Mononuclear cell (primary cell): Measurements from ENCODE around the genes DAB2IP, ZBTB26 and RABGAP1.

DNA sequence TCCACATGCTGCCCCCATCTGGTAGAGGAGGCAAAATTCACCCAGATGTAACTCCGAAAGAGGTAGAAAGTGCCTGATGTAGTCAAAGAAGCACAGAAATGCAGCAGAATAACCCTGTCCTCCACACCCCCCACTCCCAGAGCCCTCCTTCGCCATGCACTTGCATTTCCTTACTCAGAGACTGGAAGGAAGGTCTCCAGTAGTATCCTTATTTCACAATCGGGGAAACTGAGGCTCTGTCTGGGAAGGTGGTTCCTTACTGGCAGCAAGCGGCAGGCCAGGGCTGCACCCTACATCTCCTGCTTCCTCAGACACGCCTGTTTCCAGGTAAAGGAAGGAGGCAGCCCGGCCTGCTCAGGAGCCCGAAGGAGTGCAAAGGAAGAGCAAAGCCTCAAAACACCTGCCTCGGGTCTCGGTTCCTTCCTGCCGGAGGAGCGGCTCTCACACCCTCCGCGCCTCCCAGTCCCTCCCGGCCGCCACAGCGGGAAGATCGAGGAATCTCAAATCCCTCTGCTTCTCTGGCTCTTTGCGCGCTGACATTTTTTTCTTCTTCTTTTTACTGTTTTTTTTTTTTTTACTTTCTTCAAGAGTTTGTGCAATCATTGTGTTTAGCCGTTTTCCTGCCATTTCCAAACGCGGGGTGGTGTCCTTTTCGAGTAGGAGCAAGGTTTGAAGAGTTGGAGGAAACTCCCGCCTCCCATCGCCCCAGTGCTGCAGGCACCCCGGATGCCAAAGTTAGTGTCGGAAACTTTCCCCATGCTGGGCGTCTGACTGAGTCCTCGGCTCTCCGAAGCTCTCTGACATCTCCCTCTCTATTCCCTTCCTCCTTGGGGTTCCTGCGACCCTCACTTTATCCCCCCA is 1.1 kb downstream of the GGTA1 start:
- RRBS: 2% methylated on average over 9 of the region's 31 CpGs

- RRBS: 6% methylated on average over 15 of the region's 23 CpGs
Observed at GRCh38 chr9:121545942-121546423, 46.3 kb upstream of the GGTA1 start.

GRCh38 chr9:121651159-121652132 is at the start of gene DAB2IP:
DAB2IP (plus strand) TSS chr9:121651634.
- RRBS: 3% methylated on average over 45 of the region's 88 CpGs

- RRBS: 2% methylated on average over 64 of the region's 119 CpGs
Observed at GRCh38 chr9:121698830-121699657, 47.6 kb downstream of the DAB2IP start.

GRCh38 chr9:121699658-121700699 is 48.5 kb downstream of the DAB2IP start:
- RRBS: 4% methylated on average over 20 of the region's 44 CpGs

DNA sequence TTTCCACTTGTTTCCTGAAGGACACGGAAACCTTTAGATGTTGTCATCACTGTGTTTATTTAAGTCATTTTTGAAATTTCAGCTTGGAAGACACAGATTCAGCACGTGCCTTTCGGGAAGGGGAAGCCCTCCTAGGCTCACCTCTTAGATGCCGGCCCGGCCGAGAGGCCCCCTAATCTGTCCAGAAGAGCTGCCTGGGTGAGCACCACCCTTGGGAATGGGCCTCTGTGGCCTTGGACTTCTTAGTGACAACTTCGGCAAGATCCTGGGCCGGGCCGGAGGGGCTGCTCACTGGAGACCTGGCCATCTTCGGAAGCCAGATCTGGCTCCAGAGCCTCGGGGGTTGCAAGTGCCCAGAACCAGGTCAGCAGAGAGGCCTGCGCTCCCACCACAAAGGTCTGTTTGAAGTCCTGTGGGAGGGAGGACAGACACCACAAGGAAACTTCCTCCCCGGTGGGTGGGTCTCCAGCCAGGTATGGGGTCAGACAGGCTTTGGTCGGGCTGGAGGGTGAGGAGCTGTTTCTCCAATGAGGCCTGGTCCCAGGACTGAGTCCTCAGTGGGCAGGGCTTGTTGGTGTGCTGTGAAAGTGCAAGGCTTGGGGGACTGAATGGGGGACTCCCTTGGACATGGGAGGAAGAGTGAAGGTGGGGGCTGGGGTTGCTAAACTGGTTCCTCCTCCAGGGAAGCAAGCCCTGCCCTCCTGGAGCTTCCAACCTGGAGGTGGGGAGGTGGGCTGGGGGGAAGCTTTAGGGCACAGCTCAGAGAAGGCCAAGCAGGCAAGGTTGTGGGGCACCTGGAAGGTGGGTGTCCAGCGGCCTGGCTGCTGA is 86.1 kb downstream of the DAB2IP start:
- RRBS: no CpG with 5 or more reads among the region's 15 CpGs

GRCh38 chr9:121738702-121739611 is 87.5 kb downstream of the DAB2IP start:
- RRBS: no CpG with 5 or more reads among the region's 4 CpGs

DNA sequence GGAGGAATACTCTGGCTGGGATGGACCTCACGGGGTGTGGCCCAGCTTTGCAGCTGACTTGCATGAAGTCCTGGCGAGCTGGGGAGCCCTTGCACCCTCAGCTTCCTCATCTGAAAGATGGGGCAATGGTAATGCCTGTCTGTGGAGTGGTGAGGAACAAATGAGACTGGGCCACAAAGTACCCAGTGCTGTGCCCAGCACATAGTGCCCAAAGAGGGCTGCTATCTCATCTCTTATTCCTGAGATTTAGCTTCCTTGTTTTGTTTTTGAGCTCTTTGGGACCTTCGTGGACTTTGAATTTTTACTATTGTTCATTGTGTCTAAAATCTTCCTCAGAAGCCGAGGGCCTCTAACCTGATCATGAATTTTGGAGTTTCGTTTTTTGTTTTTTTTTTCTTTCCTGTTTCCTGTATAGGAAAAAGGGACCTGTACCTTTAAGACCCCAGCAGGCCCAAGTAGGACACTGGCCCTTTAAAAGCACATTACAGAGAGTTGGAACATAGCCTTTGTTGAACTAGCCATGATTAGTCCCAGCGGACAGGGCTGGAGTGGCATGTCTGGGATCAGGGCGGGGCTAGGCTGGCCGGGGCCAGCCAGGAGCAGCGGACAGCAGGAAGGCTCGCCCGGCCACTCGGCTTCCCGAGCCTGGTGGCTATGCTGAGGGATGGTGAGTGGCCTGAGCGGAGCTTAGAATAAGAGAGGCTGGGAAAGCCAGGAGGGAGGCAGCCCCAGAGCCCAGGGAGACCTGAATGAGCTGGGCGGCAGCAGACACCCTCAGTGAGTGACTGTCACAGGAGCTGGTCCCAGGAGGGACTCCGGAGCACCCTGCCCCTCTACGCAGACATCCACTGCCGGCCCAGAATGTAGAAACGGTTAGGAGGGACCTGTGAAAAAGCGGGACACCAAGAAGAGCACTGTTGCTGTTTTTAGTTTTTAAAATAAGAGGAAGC is 91.9 kb downstream of the DAB2IP start:
- RRBS: 98% methylated on average over 6 of the region's 20 CpGs

DNA sequence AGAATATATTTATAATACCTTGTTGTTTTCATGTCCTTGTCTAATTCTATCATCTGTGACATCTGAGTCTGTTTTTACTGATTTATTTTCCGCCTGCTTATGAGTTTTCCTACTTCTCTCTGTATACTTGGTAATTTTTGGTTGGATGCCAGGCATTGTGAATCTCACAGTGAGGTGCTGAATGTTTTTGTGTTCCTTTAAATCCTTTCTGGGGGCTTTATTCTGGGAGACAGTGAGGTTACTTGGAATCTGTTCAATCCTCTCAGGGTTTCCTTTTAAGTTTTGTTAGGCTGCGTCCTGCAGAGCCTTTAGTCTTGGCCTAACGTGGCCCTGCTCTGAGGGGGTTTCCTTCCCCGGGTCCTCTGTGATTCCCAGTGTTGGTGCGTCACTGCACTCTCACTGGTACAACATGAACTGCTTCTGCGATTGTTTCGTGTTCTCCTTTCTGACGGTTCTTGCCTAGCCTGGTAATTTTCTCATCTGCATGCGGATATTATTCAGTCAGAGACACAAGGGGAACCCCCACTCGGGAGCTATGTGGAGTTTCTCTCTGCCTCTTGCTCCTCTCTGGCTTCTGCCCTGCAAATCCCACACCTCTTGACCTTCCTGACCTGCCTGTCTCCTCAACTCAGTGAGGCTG is 128.0 kb downstream of the DAB2IP start:
- RRBS: no CpG with 5 or more reads among the region's 10 CpGs

DNA sequence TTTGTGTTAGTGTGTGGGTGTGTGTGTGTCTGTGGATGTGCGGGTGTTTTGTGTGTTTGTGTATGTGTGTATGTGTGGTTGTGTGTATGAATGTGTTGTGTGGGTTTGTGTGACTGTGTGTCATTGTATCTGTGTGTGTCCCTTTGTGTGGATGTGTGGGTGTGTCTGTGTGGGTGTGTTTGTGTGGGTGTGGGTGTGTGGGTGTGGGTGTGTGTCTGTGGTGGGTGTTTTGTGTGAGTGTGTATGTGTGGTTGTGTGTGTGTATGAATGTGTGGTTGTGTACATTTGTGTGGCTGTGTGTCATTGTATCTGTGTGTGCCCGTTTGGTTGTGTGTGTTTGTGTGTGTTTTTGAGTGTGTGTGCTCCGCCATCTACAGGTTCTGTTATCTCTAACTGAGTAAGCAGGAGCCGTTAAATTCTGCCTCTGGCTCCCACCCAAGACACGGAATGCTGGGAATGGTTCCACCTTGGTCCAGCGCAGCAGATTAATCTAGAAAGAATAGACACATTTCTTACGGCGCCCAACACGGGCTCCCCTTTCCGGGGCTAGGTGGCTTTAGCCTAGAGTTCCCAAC is 197.3 kb downstream of the TTLL11 start:
- RRBS: no CpG with 5 or more reads among the region's 10 CpGs

GRCh38 chr9:122128288-122128932 is 31.2 kb downstream of the NDUFA8 start:
- RRBS: 53% methylated on average over 3 of the region's 23 CpGs

GRCh38 chr9:122930972-122931859 is at the start of gene ZBTB26:
ZBTB26 (minus strand) TSS chr9:122931512.
- RRBS: 3% methylated on average over 11 of the region's 49 CpGs

- RRBS: 2% methylated on average over 7 of the region's 58 CpGs
Observed at GRCh38 chr9:122940284-122941461, at the start of gene RABGAP1. RABGAP1 (plus strand) TSS chr9:122941020.

- RRBS: no CpG with 5 or more reads among the region's 5 CpGs
Observed at GRCh38 chr9:123034196-123034623, 743 bp downstream of the GPR21 start.

- RRBS: no CpG with 5 or more reads among the region's 5 CpGs
Observed at GRCh38 chr9:123136043-123136748, 102.7 kb downstream of the GPR21 start.

DNA sequence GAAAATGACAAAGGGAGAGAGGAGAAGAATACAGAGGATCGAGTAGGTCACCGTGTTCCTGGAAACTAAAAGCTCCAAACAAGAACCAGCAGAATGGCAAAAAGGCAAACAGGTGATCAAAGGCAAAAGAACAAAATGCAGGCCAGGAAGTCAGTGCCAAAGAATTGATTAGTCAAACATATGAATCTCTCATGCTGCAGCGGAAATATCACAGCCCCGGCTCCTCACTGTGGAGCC is 155.9 kb downstream of the CRB2 start:
- RRBS: no CpG with 5 or more reads among the region's 4 CpGs

DNA sequence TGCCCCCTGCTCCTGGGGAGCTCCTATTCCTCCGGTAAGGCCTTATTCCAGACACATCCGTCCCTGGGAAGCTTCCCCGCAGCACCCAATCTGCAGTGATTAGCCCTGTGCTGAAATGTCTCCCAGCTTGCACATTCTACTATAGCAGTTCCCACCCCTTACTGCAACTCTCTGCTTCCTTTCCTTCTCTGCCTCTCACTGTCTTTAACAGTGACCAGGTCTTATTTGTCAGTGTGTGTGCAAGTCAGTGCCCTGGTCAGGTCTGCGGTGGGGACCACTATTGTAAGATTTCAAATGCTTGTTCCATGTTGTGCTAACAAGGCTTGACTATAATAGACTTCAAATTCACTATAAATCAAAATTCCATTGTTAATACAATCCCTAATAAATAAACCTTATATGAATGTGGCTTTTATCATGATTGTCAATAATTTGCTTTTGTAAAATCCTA is 187.7 kb downstream of the CRB2 start:
- RRBS: no CpG with 5 or more reads among the region's 4 CpGs

DNA sequence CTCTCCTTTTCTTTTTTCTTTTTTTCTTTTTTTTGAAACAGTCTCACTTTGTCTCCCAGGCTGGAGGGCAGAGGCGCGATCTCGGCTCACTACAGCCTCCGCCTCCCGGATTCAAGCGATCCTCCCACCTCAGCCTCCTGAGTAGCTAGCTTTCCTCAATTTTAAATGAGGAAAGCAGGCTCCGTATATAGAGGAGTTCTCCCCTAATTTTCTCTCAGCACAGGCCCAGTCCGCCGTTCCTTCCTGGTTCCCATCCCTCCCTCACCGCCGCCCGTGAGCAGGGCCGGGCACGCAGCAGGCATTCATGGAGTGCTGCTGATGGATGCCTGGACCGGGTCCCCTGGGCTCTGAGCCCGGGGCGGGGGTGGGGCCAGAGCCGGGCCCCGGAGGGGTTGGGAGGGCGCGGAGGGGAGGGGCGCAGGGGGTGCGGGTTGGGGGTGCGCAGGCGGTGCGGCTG is 33.5 kb downstream of the LHX2 start:
- RRBS: 10% methylated on average over 3 of the region's 26 CpGs

- RRBS: no CpG with 5 or more reads among the region's 10 CpGs
Observed at GRCh38 chr9:124137176-124137717, 120.5 kb upstream of the NEK6 start.

DNA sequence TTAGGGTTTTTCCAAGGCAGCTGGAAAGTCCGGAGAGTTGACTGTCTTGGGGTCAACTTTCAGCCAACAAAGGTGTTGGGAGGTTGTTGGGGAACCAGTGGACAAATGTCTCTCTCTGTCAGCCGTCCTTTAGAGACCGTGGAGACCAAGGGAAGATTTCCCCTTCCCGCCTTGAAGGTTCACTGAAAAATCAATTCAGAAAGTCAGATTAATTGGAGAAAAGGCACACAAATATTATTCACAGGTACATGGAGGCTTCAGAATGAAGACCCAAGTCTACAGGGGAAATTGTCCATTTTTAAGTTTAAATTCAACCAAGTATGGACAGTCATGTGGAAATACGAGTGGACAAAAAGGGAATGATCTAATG is 120.0 kb upstream of the NEK6 start:
- RRBS: no CpG with 5 or more reads among the region's 5 CpGs